Vagina (tissue), 1 donor: ENCODE measurements around a stretch of chr4.

DNA sequence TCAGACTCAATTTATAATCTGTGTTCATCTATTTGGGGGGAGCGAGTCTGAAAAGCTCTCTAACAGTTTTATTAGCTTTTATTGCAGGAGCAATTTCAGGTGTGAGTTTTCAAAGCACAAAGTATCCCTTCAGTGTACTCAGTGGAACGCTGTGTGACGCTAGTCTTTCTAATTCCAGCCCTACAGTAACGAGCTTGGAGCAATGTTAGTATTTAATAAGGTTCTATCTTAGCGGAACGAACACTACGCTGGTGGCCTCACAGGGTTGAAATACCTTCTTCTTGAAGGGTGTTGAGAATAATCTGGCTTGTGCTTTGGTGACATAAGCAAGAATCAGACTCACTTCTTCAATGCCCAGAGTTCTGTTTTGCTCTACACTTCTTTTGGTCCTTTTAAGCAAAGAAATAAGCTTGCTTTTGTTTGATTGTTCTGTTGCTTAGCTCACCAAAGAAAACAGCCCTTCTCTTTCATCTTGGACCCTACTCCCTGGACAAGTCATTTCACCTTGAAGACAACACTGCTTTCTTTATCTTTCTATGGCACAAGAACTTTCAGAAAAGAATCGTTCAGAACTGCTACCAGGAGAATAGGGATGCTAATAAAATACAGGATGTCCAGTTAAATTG, 8.2 kb downstream of the HS3ST1 start:
- PRO-cap, result no peak
- RAMPAGE, long total RNA, result no peak

- PRO-cap, result no peak
- RAMPAGE, long total RNA, result no peak
These were observed 40.1 kb upstream of the HS3ST1 start for GRCh38 chr4:11468746-11469298.

- PRO-cap, result no peak
- RAMPAGE, long total RNA, result no peak
These were observed 67.8 kb upstream of the HS3ST1 start for GRCh38 chr4:11496346-11496966.

DNA sequence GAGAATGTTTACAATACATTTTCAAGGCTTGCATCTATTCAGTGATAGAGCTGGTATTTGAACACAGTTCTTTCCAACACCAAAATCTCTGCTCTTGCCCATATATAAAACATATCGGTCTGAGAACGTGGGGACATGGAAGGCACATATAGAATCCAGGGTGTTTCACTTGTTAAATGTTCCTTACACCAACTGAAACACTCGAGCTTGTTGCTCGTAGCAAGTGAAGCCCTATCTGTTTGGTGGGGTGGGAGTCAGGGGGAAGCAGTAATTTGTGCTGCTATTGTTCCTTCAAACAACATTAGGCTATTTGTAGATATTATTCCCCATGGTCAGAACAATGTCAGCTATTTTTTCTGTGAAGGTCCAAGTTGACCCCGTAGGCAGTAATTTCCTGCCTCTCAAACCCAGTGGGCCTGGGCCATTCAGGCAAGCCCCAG, 196.2 kb upstream of the HS3ST1 start:
- PRO-cap, result no peak
- RAMPAGE, long total RNA, result no peak

DNA sequence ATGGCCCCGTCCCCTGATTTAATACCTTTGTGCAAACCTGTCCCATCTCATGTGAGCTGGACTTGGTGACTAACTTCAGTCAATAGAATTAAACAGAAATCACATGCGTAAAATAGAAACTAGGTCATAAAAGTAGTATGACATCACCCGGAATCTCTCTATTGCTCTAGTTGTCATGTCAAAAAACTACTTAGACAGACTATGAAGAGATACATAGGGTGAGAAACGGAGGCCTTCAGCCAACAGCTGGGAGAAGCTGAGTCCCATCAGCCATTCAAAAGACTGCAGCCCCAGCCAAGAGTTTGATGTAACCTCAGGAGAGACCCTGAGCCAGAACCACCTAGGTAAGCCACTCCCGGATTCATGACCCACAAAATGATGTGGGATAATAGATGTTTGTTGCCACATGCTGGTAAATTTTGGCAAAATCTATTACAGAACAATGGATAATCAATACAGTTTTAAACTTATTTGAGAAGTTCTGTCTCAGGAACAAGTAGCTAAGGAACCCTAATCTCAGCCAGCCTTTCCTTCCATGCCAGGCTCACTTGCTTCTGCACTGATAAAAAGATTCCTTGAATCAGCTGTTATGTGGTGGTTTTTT, 293.7 kb upstream of the HS3ST1 start:
- PRO-cap, result no peak
- RAMPAGE, long total RNA, result no peak

DNA sequence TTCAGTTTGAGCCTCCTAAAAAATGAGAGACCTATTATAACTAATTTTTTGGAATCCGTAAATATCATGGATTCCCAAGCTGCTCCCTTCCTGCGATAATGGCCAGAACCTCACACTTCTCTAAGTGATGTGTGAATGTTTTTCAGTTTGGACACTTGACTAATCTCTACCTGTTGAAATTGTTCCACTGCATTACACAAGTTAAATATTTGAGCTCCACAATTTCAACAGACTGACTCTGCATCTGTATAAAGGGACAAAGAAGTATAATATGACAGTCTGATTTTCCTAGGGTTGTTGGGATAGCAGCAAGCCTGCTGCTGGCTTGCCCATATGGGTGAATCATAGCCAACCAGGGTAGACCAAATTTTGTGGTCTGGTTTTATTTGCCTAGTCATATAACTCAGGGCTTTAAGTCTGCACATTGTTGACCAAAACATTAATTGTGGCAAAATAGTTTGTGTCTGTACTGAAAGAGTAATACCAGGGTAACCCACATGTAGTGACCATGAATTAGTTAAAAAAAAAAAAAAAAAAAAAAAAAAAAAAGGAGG, 534.4 kb downstream of the RAB28 start:
- PRO-cap, result no peak
- RAMPAGE, long total RNA, result no peak

DNA sequence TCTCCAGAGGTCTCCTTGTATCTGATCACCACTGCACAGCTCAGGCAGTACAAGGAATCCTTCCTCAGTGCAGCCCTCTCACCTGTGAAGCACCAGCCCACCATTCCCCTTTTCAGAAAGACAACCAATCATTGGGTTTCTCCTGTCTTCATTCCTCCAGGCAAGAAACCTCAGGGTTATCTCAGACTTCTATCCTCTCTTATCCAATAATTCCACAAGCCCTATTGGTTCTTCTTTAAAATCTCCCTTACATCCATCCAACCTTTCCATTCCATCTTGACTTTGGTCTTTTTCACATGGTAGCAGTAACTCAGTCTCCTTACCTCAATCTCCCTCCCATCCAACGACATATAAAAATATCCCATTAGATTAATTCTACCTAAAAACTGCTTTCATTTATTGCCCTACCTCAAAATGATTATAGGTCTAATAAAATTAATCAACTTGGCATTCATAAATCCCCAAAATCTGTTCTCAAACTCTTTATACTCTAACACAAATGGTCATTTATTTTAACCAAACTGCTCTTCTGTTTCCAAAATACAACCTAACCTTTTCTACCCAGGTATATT, 109.6 kb downstream of the RAB28 start:
- PRO-cap, result no peak
- RAMPAGE, long total RNA, result no peak

GRCh38 chr4:13614079-13615008, 13.2 kb downstream of the BOD1L1 start:
- PRO-cap, result no peak
- RAMPAGE, long total RNA, result start-site peak on the minus strand at chr4:13614758-13614781, 23 reads

- PRO-cap, result no peak
- RAMPAGE, long total RNA, result no peak
These were observed 17.1 kb upstream of the CPEB2 start for GRCh38 chr4:14985174-14985491.

DNA sequence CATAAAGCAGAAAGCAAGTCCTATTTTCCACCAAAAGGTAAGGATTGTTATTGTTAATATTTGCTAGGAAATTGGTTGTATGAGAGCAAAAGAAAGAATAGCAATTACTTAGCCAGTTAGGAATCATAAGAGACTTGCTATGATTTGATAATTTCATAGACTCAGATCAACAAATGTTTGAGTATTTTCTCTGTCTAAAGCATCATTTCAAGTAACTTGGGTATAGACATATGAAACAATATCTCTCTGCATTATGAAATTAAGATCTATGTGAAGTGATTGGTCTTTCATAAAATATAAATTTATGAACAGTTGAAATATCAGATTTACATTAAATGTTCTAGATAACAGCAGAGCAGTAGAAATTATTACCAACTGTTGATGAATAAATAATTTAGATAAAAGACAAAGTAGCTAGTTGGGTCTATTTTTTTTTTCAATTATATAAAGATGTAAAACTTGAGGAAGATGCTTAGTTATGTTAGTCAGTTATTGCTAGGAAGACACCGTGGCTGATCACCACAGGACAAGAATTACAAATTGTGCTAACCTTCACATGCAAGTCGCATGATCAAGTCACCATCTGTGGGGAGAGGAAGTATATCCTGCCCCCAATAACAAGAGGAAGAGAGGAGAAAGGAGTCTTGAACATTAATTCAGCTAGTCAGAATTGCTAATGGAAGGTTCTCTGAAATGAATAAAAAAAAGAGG, 52.1 kb downstream of the CPEB2 start:
- PRO-cap, result no peak
- RAMPAGE, long total RNA, result start-site peak on the plus strand centred at position 302 of the sequence, 116 bp wide, 39 reads

- PRO-cap, result no peak
- RAMPAGE, long total RNA, result no peak
These were observed 165.5 kb downstream of the CPEB2 start for GRCh38 chr4:15167724-15168187.

GRCh38 chr4:15322404-15322865, 105.4 kb upstream of the C1QTNF7 start:
- PRO-cap, result no peak
- RAMPAGE, long total RNA, result no peak

DNA sequence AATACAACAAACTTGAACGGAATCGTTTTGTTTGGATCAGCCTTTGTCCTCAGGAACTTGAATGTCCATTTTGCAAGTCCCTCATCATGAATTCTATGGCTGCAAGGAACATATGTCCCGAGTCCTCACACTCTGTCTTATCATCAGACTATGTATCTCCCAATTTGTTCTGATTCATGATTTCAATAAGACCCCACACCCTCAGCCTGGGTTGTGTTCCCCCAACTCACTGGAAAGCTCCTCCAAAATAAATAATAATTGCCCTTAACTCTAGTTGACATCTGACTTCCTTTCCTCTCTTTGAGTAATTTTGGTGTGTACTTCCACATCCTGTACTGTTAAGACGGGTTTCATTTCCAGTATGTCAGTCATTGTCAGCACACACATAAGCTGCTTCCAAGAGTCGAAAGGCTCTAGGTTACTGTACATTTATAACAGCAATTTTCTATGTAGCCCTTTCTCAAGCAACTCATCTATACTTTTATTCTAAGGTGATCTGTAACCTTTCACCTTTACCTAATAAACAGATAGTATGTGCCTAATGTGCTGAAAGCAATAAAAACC, 52.2 kb upstream of the C1QTNF7 start:
- PRO-cap, result no peak
- RAMPAGE, long total RNA, result no peak

DNA sequence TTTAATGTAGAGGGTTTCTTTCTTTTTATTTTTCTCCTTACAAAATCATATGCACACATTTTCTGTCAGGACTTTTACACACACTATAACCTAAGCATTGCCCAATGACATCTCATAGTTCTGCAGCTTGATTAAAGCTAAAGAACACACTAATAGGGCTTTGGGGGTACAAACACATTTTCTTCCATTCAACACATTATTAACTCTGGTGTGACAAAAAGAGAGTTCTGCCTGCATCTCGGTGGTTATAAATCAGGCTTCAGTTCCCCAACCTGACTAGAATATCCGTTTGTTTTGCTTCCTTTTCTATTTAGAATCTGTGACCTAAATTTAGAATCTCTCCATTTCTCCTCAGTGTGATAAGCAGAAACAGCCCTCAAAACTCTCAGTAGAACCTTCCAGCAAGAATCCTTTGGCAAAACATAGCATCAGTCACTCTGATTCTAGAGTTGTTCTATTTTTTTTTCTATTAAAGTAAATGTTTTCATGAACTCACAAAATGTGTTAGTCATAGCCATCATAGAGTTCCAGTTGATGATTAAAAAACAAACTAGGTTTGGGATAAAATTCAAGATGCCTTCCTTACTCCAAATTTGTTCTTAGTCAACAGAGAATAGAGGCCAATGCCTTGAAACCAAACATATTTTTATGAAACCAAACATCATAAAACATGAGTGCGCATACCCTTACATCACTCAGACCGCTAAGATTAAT, 13.3 kb upstream of the C1QTNF7 start:
- PRO-cap, result no peak
- RAMPAGE, long total RNA, result no peak

- PRO-cap, result no peak
- RAMPAGE, long total RNA, result no peak
These were observed 63.2 kb downstream of the FBXL5 start for GRCh38 chr4:15591908-15592475.

GRCh38 chr4:15594150-15594712, 60.9 kb downstream of the FBXL5 start:
- PRO-cap, result no peak
- RAMPAGE, long total RNA, result start-site peak on the minus strand at chr4:15594330-15594422, 6 reads

DNA sequence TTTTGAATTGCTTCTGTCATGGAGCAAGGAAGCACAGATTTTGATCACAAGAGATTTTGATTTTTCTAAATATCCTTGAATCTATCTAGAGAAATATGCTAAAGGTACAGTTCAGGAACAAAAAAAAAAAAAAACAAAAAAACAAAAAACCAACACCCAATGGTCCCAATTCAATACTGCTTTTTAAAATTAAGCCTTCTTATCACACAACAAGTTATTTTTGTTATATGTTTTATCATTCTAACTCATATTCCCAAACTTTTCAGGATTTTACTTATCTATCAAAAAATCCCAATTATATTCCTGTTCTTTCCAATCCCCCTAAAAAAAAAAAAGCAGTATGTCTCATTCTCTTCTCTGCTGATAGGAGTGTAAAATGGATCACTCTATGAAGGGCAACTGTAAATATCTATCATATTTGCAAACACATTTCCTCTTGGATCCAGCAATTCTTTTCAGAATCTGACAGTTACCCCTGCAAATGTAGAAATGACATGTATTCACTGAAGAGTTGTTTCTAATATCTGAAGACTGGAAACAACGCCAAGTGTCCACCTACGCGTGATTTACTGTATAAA, 2.1 kb upstream of the FAM200B start:
- PRO-cap, result no peak
- RAMPAGE, long total RNA, result no peak

DNA sequence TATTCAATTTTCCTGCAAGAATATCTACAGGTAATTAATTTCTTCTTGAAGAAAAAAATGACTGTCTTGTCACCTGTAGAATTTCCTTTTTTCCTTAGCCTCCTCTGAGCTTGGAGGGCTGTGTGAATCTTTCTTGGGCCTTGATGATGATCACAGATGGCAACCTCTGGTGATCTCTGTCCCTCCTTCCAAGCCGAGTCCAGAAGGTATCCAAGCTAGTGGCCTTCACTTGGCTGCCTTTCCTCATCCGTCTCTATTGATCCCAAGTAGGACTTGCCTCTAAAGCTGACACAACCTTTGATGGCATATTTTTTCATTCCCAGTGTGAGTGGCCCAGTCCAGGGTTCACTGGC, 62.4 kb downstream of the CD38 start:
- PRO-cap, result no peak
- RAMPAGE, long total RNA, result no peak

- PRO-cap, result no peak
- RAMPAGE, long total RNA, result no peak
These were observed 44.6 kb downstream of the FGFBP1 start for GRCh38 chr4:15893812-15894448.

DNA sequence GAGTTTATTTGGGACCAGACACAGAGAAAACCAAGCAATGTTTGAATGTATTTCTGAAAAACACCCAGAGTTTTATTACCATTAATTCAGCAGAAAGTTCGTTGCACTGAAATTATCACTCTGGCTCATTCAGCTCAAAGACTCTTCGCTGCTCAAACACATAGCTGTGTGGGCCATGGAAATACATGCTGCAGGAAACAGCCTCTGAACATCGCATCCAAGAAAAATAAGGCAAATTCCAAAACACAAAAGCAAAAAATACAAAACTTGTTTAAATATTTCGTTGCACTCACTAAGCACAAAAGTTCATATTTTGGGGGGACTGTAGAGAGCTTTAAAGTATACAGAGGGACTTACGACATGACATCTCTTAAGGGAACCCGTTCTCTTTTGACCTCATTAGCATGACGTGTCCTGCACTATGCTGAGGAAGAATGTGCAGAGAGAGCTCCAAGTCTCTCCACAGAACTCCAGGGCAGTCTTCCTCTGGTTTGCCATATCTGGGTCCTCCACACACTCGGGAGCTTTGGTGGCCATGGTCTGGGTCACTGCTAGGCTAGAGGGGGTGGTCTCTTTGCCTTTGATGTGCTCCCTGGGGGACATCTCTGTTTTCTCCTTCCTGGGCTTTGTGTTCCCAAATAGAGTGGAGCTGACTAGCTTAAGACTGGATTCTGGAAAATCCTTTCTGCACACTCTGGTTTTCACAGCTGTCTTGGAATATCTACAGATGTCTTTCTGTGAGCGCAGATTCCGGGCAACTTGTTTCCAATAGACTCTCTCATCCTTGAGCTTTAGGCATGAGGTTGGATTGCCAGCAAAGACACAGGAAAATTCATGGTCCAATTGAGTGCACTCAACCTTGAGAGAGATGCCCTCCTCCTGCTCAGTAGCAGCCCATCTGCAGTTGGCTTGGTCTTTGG, 2.8 kb downstream of the FGFBP1 start:
- PRO-cap, result no peak
- RAMPAGE, long total RNA, result no peak